Measurements from ENCODE around the genes VAV3 and GPSM2.

DNA sequence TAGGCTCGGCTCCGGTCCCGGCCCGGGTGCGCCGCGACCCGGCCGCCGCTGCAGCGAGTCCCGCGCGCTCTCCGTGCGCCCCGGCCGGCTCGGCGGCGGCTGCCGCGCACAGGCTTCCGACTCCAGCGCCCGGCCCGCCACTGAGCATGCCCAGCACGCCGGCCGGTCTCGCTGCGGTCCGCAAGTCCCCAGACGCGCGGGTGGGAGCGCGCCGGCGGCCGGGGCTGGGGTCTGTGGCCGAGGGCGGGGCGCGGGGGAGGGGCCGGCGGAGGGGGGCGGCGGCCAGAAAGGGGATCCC is at the start of gene VAV3:
Gene VAV3 (minus strand): TSS at position 142 of the 298 bp plus-strand sequence.
- PRO-cap: no peak

GRCh38 chr1:108049557-108049949 is 84.6 kb upstream of the VAV3 start:
- PRO-cap: no peak

GRCh38 chr1:108536692-108537336 is 23.1 kb upstream of the EEIG2 start:
- PRO-cap: no peak

DNA sequence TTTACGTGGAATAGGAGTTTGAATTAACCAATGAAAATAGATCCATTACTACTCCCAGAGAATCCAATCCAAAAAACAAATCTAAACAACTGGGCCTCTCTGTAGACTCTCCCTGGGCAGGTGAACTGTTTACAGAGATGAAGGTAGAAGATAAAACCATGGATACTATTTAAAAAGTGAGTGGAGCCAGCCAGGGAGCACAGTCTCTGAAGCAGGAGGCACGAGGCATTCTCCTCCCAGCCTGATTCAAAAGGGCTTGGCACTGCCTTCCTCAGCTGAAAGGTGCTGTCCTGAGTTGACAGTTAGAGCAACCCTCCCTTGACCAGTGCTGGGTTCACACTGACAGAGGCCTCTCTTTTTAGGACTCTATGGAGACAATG is 36.9 kb downstream of the HENMT1 start:
- PRO-cap: no peak

- PRO-cap: no peak
These were observed 9.6 kb downstream of the FNDC7 start for GRCh38 chr1:108722176-108722799.

GRCh38 chr1:108863019-108863289 is 6.1 kb upstream of the AKNAD1 start:
- PRO-cap: no peak

GRCh38 chr1:108876702-108877817 is at the start of gene GPSM2:
Gene GPSM2 (plus strand): TSS chr1:108876985.
- PRO-cap: bidirectional peak, plus-strand start at chr1:108876987, minus-strand start at chr1:108876845

- PRO-cap: unidirectional peak, plus-strand start at chr1:108954018
These were observed 9.4 kb downstream of the CLCC1 start for GRCh38 chr1:108953897-108954272.

DNA sequence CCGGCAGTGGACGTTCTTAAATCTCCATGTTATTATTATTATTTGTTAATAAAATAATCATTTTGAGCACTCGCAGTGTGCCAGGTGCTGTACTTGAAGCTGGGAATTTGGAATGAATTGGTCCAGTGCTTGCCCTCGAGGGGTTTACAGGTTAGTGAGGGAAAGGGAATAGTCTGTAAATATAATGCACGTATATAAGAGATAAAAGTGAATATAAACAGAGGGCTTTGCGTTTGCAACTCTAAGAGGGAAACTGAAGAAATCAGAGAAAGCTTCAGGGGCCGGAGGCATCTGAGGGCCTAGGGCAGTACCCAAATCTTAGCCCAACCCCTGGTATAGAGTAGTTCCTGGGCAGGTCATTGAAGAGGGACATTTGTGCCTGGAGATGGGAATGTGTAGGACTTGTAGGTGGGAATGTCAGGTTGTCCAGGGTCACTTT is 17.6 kb downstream of the ELAPOR1 start:
- PRO-cap: no peak

DNA sequence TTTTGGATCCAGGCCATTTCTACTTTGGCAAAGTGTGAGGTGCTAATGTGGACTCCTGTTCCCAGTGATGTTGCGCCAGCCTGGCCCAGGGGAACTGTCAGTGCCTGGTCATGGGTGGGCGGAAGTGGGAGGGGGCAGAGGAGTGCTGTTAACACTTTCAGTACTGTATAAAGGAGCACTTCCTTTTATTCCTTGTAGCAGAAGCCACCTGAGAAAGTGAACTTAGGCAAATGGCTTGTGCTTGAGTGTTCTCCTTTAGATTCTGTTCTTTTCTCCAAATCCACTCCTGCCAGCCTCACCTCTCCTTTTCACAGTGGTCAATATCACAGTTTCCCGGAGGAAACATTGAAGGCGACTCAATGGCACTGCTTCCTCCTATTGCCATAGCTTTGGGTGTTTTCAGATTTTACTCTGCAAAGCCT is 20.0 kb downstream of the ELAPOR1 start:
- PRO-cap: no peak

DNA sequence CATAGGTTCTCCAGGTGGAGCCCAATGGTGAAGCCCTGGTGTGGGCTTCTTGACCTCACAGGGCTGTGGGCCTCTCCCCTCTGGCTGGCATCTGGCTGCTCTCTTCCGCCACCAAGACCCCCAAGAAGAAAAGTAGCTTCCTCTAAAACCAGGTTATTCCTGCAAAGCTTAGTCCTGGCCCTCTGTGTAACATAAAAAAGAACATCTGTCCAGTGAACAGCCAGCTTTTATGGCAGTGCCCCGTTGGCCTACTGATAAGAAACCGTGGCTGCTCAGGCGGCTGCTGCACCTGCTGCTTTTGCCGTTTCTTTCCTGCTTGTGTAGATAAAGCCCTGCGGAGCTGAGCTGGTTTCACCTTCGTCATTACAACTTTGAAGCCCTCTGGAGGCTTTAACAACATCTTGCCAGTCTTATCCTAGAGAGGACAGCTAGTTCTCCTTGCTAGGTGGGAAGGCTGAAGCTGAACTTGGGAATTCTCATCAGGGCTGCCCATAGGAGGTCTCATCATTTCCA is 20.5 kb downstream of the ELAPOR1 start:
- PRO-cap: no peak

DNA sequence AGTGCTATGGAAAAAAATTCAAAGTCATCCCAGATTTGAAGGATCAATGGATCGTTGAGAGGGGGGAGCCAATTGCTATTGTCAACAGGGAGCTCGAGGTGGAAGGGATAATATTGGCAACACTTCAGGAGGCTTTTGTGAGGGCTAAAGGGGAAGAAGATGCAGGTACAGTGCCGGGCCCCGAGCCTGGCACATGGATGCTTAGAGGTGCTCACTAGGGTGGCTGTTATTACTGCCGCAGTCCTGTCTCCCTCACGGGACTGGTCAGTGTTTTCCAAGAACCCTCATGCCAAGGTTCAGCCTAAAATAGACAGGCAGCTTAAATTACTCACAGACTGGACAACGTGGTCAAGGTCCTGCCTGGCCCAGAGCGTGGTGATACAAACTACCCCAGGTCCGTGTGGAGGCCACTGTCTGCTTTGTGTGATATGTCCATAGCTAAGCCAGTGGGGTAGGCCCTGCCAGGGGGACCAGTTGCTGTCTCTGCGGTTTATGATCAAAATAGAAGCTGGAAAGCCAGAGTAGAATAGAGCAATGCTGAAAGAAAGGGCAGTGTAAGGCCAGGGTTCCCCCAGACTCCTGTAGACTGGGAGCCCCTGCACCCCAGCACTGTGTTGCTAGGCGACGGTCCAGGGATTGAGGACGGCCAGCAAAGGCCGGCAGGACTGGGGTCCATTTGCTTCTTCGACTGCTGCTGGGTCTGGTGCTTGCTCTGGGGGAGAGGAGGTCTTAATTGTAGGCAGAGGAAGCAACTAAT is 36.0 kb downstream of the ELAPOR1 start:
- PRO-cap: no peak

GRCh38 chr1:109152225-109152673 is 38.3 kb downstream of the ELAPOR1 start:
- PRO-cap: no peak

DNA sequence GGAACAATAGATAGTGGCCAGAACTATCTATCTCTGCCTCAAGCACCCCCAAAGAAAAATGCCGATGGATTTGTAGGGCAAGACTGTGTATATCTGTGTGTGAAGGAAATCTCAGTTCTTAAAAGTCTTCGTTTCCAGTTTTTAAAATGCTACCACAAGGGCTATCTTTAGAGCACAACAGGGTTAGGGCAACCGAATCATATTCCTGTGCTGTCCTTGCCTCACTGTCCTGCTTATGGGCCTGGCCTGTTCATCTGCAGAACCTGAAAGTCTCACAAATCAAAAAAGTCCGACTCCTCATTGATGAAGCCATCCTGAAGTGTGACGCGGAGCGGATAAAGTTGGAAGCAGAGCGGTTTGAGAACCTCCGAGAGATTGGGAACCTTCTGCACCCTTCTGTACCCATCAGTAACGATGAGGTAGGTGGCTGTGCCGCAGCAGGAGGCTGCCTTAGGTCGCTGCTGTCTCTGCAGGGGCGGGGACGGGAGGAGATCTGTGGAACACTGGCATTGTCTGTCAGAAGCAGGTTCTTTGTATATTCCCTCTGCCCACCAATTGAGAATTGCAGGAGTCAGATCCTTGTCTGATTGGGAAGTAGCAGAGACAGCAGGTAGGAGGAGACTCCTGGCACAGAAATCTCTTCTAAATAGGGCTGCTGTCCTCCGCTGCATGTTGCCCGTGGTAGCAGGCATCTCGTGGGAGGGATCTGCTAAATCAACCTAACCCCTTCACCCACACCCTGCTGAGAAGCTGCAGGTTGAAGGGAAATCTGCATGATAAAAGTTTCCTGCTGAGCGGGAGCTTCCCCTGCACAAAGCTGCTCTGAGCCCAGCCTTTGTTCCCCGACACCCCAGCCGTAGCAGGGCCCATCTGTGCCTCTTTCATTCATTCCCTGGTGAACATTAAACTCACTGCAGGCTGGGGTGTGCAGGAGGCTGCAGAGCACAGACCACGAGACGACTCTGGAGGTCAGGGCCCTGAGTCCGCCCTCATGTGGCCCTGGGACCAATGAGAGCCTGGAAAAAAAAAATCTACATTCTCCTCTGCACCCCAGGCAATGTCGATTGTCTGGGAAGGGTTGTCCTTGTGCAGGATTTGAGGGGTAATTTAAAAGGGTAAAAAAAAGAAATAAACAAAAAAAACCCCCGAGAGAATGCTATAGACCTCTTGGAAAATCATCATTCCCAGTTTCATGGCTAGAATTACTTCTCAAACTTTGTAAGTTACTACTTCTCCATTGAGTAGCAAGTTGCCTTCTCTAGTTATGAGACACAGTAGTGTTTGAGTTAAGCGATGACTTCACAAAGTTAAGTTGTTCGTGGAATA is 15.9 kb downstream of the SARS1 start:
- PRO-cap: no peak

DNA sequence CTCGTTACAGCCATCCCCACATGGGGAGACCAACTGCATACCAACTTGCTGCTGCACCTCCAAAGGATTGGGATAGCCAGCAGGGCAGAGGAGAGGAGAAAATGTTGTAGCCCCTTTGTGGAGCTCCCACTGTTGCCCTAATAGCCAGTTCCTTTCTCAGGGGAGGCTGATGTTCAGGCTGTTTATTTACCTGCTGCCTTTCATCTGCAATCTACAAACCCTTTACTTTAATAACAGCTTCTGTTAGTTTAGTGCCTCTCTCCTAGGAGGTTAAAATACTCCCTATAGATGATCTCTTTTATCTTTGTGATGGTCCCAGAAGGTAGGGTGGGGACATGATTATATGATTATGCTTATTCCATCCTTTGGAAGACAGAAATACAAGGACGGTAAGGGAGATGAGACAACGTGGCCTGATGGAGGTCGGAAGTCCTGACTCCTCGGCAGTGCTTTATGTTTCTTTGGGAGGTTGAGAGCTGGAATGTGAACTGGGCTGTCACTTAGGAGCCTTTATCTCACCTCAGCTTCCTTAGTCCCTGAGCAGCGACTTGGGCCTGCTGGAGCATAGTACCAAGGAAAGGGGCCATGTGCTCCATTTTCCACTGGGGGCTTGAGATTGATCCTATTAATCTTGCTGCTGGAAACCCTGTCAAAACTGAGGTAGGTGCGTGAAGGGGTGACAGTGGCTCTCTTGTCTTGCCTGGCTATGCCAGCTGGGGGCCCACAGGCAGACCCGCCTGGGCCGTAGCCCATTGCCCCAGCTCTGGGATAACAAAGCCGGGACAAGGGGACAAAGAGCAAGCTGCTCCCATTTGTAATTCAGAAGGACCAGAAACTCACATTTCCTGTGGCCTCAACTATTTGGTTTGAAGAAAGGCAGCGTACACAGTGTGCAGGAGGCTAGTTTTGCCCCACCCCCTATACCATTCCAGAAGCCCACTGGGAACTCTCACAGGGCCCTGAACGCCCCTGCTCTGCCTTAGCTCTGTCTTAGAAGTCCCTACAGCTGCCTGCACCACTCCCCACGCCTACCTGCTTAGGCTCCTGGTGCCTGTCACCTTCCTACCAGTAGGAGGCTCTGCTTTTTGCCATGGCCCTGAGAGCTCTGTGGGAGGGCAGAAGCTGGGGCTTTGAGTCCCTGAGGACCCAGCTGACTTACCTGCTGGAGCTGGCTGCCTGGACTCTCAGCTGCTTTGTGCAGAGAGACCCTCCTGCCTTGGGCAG is 10.4 kb upstream of the CELSR2 start:
- PRO-cap: no peak

DNA sequence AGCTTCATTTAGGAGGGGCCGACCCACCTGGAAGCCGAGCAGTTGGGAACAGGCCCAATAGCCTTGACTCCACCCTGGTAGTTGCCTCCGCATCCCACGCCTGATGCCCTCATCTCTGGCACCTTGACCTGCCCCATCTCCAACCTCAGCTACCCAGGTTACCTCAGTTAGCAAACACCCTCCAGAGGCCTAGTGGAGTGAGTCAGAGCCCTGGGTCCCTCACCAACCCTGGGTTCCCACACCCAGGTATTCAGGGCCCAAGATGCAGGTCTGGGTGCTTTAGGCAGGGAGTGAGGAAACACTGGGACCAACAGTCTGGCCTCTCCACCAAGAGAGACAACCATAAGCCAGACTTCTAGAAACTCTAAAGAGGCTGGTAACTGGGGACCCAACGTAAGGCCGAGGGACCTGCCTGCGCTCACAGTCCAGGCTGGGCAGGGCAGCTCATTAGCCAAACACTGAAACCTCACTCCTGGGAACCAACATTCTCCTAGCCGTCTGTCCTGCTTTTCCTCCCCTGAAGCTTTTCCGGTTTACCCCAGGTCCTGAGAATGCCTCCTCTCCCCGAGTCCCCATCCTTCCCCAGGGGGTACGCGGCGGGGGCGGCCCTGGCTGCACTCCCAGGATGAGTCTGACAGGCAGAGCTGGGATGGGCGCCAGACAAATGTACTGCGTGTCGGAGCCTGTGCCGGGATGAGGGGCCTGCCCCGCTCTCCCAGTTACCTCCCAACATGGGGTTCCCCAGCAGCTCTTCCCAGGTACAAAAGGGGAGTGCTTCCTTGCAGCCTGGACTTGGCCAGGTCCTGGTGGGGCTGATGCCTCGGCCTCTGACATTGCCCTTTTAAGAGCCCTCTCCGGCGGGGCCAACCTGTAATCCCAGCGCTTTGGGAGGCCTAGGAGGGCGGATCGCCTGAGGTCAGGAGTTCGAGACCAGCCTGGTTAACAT is 8.9 kb upstream of the CELSR2 start:
- PRO-cap: no peak

GRCh38 chr1:109257496-109258165 is 8.3 kb downstream of the CELSR2 start:
- PRO-cap: no peak

GRCh38 chr1:109314246-109315007 is 7.6 kb upstream of the MYBPHL start:
- PRO-cap: no peak

DNA sequence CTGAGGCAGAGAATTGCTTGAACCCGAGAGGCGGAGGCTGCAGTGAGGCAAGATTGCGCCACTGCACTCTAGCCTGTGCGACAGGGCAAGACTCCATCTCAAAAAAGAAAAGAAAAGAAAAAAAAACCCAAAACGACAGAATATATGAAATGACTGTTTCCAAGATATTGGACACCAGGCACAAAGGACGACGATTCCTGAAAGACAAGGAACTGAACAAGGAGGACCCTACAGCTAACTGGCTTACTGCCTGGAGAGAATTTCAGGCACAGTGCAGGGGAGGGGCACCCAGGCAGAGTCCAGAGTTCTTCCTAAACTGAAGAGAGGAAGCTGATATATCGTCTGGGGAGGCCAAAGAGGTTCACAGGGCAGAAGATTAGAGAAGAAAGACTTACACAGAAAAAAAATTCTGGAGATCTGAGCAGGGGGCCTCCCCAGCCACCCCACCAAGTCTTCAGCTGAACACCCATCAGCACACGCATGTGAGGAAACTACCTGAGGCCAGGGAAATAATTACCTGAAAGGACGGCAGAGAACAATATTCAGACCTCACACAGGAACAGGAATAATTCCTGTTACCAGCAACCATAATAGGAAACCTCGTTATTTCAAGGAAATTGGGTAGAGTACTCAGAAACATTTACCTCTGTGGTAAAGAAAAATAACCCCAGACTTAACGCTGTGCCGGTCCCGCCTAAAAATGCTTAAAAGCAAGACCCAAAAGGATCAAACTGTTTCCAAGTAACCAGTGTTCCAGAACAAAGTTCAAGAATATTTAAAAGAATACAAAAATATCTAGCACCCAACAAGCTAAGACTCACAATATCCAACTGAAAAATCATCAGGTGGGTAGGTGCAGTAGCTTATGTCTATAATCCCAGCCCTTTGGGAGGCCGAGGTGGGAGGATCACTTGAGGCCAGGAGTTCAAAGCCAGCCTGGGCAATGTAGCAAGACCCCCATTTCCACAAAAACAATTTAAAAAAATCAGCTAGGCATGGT is 24.5 kb downstream of the SORT1 start:
- PRO-cap: no peak

- PRO-cap: no peak
These were observed 2.1 kb upstream of the GNAI3 start for GRCh38 chr1:109546300-109546713.